Transverse colon (tissue), 4 donors: ENCODE data around the genes SPANXN2, HSFX1, MAMLD1, CD99L2 and FATE1.

DNA sequence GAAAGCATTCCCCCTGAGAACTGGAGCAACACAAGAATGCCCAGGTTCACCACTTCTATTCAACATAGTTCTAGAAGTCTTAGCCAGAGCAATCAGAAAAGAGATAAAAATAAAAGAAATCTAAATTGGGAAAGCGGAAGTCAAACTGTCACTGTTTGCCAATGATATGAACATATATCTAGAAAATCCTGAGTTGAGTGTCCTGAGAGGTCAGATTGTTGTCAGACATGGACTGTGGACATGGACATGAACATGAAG is 138.2 kb upstream of the SPANXC start:
- PRO-cap: no peak
- RAMPAGE, long total RNA, 4 experiments: no peak in any of the 4 experiments

DNA sequence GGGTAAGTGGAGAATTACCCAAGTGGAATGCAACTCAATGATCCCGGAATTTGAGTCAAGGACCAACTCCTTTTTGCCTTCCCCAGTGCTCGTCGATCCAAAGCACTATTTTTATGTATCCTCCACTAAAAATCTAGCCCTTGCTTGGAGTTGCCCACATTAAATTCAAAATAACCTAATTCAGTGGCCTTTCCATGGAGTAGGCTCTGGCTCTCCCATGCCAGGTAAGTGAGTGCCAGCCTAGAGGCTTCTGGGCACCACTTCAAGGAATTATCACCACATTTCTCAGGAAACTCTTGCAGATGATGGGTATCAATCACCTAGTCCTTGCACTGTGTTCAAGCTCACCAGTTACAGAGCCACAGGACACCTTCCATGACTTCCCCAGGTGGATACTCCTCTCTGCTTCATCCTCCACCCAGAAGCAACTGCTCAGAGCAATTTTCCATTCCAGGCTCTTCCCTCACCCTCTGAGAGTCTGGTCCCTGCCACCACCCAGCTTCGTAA is 3.5 kb downstream of the MAGEC2 start:
- PRO-cap: no peak
- RAMPAGE, long total RNA, 4 experiments: no peak in any of the 4 experiments

DNA sequence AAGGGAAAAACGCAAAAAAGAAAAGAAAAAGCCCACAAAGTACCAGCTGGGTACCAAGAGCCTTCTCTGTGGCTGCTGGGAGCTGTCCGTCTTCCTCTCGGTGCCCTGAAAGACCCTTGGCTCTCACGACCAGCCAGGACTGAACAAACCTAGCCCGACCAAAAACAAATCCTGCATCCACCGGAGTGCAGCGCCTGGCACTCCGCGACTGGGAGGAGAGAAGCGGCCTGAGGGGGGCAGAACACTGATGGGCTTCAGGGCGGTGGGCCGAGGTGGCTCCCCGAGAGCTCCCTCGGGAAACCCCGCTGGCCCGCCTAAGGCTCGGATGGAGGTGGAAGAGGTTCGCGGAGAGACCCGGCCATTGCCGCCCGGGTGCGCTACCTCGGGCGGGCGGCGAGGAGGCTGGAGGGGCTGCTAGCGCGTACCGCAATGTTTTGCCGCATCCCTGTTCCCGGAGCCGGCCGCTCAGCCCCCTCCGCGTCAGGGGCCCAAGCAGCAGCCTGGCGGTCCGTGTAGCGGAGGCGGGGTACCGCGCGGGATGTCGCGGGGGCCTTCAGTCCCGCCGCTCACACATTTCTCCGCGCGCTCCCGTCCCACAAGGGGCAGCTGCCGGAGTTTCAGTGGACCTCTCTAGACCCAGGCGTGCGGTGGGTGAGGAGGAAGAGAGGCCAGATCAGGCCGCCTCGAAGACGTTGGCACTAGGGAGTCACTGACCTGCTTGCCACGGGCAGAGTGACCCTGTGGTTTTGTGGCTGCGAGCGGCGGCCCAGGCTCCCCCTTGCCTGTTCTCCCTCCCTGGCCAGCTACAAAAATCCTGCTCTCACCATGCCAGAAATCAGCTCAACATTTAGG is 2.3 kb downstream of the SLITRK4 start:
- PRO-cap: no peak
- RAMPAGE, long total RNA, 4 experiments: no peak in any of the 4 experiments

- PRO-cap: no peak
- RAMPAGE, long total RNA, 4 experiments: no peak in any of the 4 experiments
Observed at GRCh38 chrX:143720615-143720910, at the start of gene SPANXN2. Gene SPANXN2 (minus strand): TSS chrX:143720752.

DNA sequence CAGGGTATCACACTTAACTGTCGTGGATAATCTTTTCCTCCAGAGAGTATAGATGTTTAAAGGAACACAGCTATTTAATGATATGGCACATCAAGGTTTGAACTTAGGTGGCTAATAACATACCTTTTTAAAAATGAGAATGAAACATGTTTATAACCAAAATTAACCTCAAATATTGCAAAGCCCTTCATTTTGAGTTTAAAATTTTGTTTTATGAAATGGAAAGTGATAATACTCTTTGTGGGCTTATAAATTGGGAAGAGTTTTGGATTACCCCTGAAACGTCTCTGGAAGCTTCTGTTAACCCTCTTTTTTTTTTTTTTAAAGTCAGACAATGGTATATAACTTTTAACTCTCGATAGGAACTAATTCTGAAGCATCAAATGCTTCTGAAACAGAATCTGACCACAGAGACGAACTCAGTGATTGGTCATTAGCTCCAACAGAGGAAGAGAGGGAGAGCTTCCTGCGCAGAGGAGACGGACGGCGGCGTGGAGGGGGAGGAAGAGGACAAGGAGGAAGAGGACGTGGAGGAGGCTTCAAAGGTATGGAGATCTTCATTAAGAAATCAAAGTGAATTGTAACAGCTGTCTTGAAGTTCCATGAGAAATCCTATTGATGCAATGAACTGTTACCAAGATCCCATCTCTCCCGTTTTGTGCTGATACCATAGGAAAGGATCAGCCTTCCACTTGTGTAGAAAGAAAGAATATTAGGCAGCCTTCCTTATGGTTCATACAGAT is 33.0 kb downstream of the FMR1 start:
- PRO-cap: no peak
- RAMPAGE, long total RNA, 4 experiments: start-site peak on the plus strand in 2 of 4 experiments, centred at positions 405 to 411 of the sequence, 13 to 17 reads per replicate

DNA sequence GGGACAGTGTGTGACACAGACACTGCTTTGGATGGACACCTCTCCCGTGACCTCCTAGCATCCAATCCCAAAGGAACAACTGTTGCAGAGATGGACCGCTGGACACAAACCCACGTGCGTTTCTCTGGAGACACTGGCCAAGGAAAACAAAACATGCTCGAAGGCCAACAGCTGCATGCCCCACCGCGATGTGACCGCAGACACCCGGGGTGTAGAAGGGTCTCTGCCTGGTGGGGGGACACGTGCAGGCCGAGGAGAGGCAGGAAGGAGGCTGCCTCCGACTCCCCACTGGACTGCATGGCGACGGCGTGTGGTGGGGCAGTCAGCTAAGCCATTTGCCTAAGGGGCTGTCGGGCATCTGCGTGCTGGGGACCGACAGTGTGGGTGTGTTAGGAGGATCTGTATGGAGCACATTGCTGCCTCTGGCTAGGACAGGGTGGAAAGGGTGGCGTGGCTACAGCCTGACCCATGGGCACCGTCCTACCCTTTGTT is at the start of gene HSFX1:
Gene HSFX1 (plus strand): TSS at position 272 of the 492 bp plus-strand sequence.
- PRO-cap: no peak
- RAMPAGE, long total RNA, 4 experiments: no peak in any of the 4 experiments

- PRO-cap: bidirectional peak, plus-strand start at chrX:149940114, minus-strand start at chrX:149939887; unidirectional peak, minus-strand start at chrX:149940335; bidirectional peak, plus-strand start at chrX:149940669, minus-strand start at chrX:149940391
- RAMPAGE, long total RNA, 4 experiments: start-site peak on the plus strand in 3 of 4 experiments, at chrX:149939945-149940426 at its widest, 14 to 42 reads per replicate
Observed at GRCh38 chrX:149939347-149940513, 1.4 kb upstream of the EOLA2 start.

DNA sequence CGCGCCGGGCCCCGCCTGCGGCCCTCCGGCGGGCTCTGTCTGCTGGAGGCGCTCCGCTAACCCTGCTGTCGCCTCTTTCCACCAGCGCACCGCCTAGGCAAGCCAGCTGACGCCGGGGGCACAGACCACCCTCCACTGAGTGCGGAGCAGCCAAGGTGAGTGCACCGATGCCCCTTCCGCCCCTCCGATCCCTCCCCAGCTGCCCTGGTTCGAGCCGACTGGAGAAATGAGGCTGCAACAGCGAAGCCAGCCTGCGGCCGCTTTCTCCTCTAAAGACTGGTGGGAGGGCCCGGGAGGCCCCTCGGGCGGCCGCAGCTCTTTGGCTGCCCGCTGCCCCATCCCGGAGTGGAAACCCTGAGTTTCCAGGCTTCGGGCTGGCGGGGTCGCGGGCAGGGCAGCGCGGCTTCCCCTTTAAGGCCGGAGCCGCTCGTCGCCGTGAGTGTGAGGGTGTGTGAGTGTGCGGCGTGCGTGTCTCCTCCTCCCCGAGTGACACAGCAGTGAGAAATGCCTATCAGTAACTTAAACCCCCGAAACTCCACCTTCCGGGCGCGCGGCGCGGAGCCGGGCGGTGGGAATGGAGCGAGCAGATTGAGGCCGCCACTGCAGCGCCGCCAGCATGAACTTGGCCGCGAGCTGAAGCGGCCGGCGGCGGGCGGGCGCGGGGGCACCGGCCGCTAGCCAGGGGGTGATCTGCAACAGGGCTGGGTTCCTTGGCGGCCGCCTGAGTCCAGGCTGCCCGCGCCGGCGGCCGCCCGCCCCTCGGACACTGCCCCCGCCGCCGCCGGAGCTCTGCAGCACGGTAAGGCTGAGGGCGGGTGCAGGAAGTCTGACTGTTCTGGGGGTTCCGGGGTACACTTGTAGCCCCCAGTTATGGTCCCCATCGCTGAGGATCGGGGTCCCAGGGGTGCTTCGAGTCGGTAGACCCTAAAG is at the start of gene MAMLD1:
Gene MAMLD1 (plus strand): TSS at position 586 of the 930 bp plus-strand sequence.
- PRO-cap: bidirectional peak, plus-strand start at position 442 of the sequence, minus-strand start at position 443 of the sequence; bidirectional peak, plus-strand start at position 586 of the sequence, minus-strand start at position 488 of the sequence
- RAMPAGE, long total RNA, 4 experiments: no peak in any of the 4 experiments

GRCh38 chrX:150445099-150446079 is 82.3 kb downstream of the MAMLD1 start:
- PRO-cap: no peak
- RAMPAGE, long total RNA, 4 experiments: no peak in any of the 4 experiments

GRCh38 chrX:150692297-150692533 is 981 bp upstream of the MTMR1 start:
- PRO-cap: no peak
- RAMPAGE, long total RNA, 4 experiments: no peak in any of the 4 experiments

DNA sequence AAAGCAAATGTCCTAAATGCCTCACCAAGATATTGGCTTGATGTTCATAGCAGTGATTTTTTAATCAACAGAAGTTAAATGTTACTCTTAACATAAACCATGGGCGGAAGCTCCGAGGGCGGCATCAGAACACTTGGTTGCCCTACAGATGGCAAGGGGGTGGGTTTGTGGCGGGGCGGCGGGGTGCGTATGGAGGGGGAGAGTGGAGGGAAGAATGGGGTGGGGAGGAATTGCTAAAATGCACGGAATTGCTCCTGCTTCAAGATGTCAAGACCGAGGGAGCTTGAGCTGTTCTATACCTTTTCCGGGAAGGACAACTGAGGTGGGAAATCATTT is 480 bp upstream of the MTMR1 start:
- PRO-cap: no peak
- RAMPAGE, long total RNA, 4 experiments: no peak in any of the 4 experiments

- PRO-cap: no peak
- RAMPAGE, long total RNA, 4 experiments: no peak in any of the 4 experiments
Observed at GRCh38 chrX:150765016-150765463, 71.8 kb downstream of the MTMR1 start.

GRCh38 chrX:150842119-150842673 is 56.3 kb downstream of the CD99L2 start:
- PRO-cap: no peak
- RAMPAGE, long total RNA, 4 experiments: no peak in any of the 4 experiments

DNA sequence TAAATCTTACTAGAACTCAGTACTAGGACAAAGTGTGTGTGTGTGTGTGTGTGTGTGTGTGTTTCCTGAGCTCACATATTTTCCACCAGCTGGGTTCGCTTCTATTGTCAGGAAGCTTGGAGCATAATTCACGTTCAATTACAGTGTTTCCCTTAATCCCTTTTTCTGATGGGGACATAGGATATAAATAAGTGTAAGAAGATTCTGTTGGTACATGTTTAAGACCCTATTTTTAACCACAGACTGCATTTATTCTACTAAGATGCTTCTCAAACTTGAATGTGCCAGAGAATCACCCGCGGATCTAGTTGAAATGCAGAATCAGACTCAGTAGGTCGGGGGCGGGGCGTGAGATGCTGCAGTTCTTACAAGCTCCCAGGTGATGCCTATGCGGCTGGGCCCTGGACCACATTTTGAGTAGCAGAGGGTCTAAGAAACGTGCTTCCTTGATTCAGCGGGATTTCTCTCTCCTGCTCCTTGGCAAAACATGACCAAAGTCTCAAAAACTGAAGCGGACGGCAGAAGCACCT is 908 bp downstream of the CD99L2 start:
- PRO-cap: no peak
- RAMPAGE, long total RNA, 4 experiments: no peak in any of the 4 experiments

DNA sequence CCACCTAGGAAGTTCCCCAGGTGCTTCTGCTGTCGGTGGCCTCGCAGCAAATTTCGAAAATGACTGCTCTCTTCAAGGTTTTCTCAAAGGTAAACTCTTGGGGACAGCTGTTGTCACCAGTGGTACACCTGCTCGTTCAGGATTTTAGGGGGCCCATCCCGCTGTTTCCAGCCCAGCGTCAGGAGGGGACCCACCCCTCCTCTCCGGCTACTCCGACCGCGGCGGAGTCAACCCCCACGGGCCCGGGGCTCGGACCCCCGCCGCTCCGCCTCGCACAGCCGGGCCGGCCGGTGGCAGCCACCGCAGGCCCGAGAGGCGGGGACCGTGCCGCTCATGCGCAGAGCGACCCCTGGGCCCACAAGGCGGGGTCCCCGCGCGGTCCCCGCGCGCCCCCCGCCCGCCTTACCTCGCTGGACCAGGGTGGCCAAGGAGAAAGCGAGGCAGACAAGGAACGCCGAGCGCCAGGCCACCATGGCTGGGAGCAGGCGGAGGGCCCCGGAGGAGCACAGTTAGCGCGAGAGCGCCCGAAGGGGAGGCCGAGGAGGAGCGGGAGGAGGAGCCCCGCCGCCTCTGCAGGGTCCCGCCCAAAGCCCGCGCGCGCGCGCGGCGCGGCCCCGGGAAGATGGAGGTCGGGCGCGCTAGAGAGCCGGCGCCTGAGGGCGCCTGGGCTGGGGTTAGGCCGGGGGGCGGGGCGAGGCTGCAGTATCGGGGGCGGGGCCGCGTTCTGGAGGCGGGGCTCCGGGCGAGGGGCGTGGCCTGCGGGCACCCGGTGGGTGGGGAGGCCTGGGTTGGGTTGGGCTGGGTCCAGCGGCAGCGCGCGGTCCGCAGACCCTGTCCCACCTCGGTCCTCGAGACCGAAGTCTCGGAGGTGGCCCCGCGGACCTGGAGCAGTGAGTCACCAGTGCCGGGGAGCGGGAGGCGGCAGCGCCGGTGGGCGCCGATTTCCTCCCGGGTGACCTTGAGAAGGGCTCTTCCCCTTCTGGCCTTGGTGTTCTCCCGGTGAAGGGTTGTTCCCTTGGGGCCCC is at the start of gene CD99L2:
Gene CD99L2 (minus strand): TSS at position 553 of the 1,025 bp plus-strand sequence.
- PRO-cap: bidirectional peak, plus-strand start at position 796 of the sequence, minus-strand start at position 553 of the sequence
- RAMPAGE, long total RNA, 4 experiments: start-site peak on the minus strand in 4 of 4 experiments, centred at positions 499 to 521 of the sequence, 79 to 232 reads per replicate

- PRO-cap: no peak
- RAMPAGE, long total RNA, 4 experiments: no peak in any of the 4 experiments
Observed at GRCh38 chrX:151405036-151405764, 8.2 kb downstream of the VMA21 start.

- PRO-cap: no peak
- RAMPAGE, long total RNA, 4 experiments: no peak in any of the 4 experiments
Observed at GRCh38 chrX:151715826-151716222, at the start of gene FATE1. Gene FATE1 (plus strand): TSS chrX:151716035.

GRCh38 chrX:151984214-151985286 is 10.1 kb upstream of the GABRE start:
- PRO-cap: no peak
- RAMPAGE, long total RNA, 4 experiments: no peak in any of the 4 experiments

DNA sequence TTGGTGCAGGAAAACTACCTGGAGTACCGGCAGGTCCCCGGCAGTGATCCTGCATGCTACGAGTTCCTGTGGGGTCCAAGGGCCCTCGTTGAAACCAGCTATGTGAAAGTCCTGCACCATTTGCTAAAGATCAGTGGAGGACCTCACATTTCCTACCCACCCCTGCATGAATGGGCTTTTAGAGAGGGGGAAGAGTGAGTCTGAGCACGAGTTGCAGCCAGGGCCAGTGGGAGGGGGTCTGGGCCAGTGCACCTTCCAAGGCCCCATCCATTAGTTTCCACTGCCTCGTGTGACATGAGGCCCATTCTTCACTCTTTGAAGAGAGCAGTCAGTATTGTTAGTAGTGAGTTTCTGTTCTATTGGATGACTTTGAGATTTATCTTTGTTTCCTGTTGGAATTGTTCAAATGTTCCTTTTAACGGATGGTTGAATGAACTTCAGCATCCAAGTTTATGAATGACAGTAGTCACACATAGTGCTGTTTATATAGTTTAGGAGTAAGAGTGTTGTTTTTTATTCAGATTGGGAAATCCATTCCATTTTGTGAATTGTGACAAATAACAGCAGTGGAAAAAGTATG is 3.4 kb downstream of the MAGEA12 start:
- PRO-cap: no peak
- RAMPAGE, long total RNA, 4 experiments: no peak in any of the 4 experiments

- PRO-cap: no peak
- RAMPAGE, long total RNA, 4 experiments: no peak in any of the 4 experiments
Observed at GRCh38 chrX:152918676-152919107, 20.8 kb downstream of the ZNF185 start.